GM19240 (cell line): ENCODE results near the genes PSG8, PSG6, PSG7 and TEX101.

- RRBS = 2% methylated on average over 34 of the region's 70 CpGs
Measured at GRCh38 chr19:42216801-42217624, 464 bp downstream of the DEDD2 start.

DNA sequence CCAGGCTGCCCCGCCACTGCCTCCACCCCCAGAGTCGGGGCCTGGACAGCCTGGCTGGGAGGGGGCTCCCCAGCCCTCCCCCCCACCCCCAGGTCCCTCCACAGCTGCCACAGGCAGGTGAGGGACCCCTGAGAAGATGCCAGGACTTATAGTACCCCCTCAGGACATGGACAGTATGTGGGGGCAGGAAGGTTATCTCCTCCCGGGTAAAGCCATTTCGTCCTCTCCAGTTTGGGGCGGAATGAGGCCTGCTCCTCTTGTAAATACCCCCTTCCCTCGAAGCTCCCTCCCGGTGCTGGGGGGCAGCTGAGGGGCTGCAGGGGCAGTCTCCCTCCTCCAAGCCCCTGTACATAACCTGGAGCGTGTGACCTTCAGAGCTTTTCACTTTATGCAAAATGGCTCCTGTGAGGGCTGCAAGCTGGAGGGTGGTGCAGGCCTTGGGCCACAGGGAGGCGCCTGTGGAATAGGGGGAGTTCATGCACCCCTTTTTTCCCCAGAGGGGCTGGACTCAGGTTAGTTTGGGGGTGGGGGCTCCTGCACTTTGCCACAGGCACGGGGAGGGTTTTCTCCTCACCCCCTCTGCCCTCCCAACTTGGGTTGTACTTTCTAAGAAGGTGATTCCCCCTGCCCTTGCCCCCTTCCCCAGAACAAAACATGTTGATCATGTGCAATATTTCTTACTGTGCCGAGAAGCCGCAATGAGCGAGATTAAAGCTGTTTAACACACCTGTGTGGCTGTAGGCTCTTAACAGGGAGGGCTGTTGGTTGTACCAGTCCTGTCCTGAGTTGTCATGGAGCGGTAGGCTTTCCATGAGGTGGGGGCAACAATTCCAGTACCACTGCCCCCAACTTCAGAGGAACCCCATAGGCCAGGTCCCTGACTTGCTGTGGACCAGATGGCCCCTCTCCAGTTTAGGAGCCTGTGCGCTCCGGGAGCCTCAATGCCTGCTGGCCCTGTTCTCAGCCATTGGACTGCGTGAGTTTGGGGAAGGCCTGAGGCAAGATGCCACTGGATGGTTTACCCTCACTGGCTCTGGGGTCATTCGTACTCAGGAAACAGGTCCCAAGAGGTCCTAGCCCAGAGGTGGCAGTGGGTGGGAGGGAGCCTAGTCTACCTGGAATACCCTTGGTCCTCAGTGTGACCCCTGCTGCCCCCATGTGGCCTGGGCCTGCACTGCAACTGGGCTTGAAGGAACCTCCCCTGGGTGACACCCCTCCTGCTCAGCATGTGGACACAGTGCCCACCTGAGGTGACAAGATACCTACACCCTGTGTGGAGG lies 6.4 kb upstream of the PRR19 start:
- RRBS = 77% methylated on average over 5 of the region's 18 CpGs

DNA sequence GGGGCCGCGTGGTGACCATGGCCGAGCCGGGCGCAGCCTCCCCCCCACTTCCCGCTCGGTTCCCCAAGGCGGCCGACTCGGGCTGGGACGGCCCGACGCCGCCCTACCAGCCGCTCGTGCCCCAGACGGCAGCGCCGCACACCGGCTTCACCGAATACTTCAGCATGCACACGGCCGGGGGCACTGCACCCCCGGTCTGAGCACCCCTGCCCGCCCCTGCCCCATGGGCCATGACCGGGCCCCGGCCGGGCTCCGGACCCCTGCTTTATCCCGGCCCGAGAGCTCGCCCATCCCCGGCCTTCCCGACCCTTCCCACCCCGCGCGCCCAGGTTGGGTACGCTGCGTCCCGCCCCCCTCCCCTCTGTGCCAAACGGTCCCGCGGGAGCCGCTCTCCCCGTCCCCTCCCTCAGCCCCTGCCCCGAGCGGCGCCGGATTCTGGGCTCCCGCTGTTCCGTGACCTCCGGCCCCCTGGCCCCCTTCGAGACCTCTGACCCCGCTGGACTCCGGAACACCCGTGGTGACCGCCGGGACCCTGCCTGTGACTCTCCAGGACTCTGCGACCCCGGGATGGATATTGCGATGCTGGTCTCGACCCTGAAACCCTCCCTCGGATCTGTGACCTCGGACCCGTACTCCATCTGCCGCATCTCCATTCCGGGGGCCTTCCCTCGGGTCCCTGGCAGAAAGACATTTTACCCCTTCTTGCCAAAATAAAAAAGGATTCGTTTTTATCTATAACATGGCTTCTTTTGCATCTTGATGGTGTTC lies 924 bp upstream of the MEGF8 start:
- RRBS = 9% methylated on average over 19 of the region's 69 CpGs

DNA sequence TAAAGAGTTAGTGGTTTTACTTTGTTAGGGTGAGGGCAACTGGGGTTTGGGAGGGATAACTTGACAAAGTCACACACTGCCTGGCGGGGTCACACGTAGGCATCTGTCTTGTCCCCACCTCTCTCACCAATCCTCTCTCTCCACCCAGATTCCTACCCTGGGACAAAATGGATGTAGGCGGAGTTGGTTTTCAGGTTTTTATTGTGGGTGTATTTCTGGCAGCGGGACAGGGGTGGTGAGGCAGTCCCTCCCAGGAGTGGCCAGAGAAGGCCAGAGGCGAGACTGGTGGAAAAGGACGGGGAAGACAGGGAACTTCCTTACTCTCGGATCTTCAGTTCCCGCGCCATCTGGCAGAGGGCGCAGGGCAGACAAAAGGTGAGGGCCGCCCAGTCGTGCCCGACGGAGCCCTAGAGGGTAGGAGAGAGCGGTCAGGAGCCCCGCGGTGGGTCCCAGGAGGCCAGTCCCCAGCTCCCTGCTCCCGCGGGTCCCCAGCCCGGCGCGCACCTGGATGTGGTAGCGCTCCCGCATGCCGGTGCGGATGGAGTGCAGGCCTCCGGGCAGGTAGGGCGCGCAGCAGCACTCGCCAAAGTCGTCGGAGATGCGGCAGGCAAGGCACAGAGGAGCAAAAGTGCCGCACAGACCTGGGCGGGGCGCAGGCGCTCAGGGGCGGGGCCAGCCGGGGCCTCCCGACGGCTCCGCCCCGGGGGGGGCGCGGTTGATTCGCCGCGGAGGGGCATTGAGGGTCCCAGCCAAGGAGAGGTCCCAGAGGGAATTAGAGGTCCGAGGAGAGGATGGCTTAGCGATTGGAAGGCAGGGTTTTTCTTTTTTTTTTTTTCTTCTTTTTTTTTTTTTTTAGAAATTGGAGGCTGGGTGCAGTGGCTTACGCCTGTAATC lies 3.0 kb downstream of the CNFN start:
- RRBS = 4% methylated on average over 5 of the region's 51 CpGs

GRCh38 chr19:42419211-42419770 lies 7.9 kb downstream of the LIPE start:
- RRBS = no CpG with 5 or more reads among the region's 8 CpGs

GRCh38 chr19:42422862-42423851 lies 4.0 kb downstream of the LIPE start:
- RRBS = 2% methylated on average over 20 of the region's 71 CpGs

DNA sequence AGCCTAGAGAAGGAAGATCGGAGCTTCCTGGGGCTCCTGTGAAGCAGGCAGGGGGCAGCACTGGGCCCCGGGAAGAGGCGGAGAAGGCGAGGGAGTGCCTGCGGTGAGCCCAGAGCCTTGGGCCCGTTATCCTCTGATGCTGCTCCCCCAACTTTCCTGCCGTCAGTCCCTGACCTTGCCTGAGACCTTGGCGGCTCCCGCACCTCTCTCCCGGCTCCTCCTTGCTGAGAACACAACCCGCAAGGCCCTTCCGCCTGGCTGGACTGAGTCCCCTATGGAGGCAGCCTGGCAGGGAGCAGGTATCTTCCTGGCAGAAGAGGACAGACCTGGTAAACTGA lies 2.4 kb downstream of the LIPE start:
- RRBS = no CpG with 5 or more reads among the region's 12 CpGs

- RRBS = no CpG with 5 or more reads among the region's 9 CpGs
Measured at GRCh38 chr19:42474689-42475376, 32.1 kb upstream of the CXCL17 start.

DNA sequence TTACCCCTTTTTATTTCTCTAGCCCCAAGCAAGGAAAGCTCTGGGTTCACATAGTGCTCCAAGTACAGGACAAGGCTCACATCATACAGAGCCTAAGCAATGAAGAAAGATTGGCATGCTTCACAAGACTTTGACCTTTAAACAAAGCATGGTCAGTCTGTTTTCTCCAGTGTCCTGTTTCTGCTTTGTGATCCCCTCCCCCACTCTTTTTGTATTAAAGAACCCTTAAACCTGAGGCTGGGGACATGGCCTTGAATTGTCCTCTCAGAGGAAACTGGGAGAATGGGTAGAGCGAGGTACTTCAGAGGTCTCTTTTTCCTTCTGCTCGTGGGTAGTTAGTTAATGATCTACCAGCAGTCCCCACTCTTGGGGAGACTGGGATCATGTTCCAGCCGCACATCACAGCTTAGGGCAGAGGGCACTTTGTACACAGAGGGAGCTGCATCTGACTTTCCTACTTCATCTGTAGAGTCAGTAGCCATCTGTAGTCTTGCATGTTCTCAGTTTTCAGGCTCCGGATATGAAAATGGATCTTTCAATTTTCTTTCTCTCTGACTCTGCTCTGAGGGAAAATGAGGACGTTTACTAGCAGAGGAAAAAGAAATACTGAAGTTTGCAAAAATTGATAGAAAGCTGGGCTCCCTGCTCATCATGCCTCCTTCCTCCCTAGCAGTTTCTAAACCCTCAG lies 30.5 kb downstream of the CEACAM1 start:
- RRBS = no CpG with 5 or more reads among the region's 5 CpGs

DNA sequence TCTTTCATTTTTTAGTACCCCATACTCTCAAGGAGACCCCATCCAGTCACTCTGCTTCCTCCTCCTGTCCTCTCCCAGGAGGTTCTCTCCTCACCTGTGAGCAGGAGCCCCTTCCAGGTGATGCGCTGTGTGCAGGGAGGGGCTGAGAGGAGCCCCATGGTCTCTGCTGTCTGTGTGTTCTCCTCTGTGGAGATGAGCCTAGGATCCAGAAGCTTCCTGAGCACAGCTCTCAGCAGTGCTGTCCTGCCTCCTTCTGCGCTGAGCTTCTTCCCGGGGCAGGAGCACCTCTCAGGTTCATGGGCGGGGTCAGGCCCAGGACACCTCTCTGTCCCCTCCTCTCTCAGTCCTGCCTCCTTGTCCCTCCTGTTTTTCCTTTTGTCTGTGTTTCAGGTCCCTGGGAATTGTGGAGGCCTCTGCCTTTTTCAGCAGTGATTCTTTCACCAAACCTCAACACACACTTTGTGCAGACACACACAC lies at the start of gene PSG8:
Gene PSG8 (minus strand): TSS at position 255 of the 477 bp plus-strand sequence.
- RRBS = no CpG with 5 or more reads among the region's 4 CpGs

DNA sequence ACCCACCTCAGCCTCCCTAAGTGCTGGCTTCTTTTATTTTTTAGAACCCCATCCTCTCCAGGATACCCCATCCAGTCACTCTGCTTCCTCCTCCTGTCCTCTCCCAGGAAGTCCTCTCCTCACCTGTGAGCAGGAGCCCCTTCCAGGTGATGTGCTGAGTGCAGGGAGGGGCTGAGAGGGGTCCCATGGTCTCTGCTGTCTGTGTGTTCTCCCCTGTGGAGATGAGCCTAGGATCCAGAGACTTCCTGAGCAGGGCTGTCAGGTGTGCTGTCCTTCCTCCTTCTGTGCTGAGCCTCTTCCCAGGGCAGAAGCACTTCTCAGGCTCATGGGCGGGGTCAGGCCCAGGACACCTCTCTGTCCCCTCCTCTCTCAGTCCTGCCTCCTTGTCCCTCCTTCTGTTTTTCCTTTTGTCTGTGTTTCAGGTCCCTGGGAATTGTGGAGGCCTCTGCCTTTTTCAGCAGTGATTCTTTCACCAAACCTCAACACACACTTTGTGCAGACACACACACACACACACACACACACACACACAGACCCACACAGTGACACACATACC lies at the start of gene PSG6:
Gene PSG6 (minus strand): TSS at position 289 of the 556 bp plus-strand sequence.
- RRBS = no CpG with 5 or more reads among the region's 1 CpG

DNA sequence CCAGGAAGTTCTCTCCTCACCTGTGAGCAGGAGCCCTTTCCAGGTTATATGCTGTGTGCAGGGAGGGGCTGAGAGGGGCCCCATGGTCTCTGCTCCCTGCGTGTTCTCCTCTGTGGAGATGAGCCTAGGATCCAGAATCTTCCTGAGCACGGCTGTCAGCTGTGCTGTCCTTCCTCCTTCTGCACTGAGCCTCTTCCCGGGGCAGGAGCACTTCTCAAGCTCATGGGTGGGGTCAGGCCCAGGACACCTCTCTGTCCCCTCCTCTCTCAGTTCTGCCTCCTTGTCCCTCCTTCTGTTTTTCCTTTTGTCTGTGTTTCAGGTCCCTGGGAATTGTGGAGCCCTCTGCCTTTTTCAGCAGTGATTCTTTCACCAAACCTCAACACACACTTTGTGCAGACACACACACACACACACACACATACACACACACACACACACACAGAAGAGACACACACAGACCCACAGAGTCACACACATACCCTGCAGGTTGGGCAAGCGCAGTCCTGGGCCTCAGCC lies at the start of gene PSG7:
Gene PSG7 (minus strand): TSS at position 215 of the 516 bp plus-strand sequence.
- RRBS = no CpG with 5 or more reads among the region's 4 CpGs

- RRBS = 94% methylated on average over 5 of the region's 14 CpGs
Measured at GRCh38 chr19:43414771-43415041, at the start of gene TEX101. TSS of gene TEX101 (plus strand) at chr19:43414890.

DNA sequence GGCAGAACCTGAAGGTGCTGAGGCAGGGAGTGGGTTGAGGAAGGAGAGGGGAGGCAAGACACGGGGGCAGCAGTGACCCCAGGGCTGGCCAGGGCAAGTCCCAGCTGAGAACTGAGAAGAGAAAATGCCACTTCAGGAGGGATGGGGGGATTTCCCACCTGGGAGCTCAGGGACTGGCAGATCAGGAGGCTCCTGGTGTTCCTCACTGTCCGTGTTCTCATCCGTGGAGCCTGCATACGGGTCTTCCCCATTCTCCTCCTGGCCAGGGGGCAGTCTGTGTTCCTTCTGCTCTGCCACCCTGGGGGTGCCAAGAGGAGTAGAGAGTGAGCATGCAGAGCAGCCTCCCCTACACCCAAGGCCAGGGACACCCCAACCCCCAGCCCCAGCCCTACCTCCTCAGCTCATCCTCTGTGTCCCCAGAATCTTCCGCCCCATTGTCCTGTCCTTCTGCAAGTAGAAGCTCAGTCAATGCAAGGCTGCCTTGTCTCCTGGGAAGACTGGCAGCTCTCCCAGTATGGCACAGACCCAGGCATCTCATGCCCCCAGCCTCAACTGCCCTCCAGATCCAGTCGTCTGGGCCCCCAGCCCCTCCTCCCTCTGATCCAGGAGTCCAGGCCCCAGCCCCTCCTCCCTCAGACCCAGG lies 12.8 kb downstream of the ZNF575 start:
- RRBS = no CpG with 5 or more reads among the region's 6 CpGs

GRCh38 chr19:43747298-43748102 lies 7.3 kb downstream of the SMG9 start:
- RRBS = no CpG with 5 or more reads among the region's 20 CpGs

DNA sequence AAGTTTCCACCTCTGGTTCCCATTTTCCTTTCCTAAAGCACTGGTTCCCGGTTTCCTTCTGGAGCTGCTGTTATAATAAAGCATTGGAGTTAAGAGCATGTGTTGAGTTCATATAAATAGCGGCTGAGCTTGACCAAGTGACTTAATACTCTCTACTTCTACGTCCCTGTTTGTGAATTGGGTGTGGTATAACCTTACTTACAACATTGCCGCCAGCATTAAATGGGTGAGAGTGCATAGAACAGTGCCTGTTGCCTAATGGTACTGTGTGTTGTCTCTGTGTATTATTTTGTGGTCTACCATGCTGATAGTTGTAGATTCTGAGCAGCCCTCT lies 1.4 kb upstream of the SMG9 start:
- RRBS = no CpG with 5 or more reads among the region's 4 CpGs

DNA sequence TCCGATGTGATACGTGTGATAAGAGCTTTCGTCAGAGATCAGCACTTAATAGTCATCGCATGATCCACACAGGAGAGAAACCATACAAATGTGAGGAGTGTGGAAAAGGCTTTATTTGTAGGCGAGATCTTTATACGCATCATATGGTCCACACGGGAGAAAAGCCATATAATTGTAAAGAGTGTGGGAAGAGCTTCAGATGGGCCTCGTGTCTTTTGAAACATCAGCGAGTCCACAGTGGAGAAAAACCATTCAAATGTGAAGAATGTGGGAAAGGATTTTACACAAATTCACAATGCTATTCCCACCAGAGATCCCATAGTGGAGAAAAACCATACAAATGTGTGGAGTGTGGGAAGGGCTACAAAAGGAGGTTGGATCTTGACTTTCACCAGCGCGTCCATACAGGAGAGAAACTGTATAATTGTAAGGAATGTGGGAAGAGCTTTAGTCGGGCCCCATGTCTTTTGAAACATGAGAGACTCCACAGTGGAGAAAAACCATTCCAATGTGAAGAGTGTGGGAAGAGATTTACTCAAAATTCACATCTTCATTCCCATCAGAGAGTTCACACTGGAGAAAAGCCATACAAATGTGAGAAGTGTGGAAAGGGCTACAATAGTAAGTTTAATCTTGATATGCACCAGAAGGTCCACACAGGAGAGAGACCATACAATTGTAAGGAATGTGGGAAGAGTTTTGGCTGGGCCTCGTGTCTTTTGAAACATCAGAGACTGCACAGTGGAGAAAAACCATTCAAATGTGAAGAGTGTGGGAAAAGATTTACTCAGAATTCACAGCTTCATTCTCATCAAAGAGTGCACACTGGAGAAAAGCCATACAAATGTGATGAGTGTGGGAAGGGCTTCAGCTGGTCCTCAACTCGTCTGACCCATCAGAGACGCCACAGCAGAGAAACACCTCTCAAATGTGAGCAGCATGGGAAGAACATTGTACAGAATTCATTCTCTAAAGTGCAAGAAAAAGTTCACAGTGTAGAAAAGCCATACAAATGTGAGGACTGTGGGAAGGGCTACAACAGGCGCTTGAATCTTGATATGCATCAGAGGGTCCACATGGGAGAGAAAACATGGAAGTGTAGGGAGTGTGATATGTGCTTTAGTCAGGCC lies 5.7 kb upstream of the ZNF225 start:
- RRBS = no CpG with 5 or more reads among the region's 16 CpGs

DNA sequence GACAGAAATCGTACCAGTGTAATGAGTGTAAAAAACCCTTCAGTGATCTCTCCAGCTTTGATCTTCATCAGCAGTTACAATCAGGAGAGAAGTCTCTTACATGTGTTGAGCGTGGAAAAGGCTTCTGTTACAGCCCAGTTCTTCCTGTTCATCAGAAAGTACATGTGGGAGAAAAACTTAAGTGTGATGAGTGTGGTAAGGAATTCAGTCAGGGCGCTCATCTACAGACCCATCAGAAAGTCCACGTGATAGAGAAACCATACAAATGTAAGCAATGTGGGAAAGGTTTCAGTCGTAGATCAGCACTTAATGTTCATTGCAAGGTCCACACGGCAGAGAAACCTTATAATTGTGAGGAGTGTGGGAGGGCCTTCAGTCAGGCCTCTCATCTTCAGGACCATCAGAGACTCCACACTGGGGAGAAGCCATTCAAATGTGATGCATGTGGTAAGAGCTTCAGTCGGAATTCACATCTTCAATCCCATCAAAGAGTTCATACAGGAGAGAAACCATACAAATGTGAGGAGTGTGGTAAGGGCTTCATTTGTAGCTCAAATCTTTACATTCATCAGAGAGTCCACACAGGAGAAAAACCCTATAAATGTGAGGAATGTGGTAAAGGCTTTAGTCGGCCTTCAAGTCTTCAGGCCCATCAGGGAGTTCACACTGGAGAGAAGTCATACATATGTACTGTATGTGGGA lies 11.3 kb downstream of the ZNF226 start:
- RRBS = no CpG with 5 or more reads among the region's 8 CpGs

GRCh38 chr19:44236262-44237050 lies 23.2 kb upstream of the ZNF233 start:
- RRBS = no CpG with 5 or more reads among the region's 11 CpGs

GRCh38 chr19:44479043-44479824 lies 21.1 kb downstream of the ZNF180 start:
- RRBS = no CpG with 5 or more reads among the region's 2 CpGs